ENCODE measurements around a stretch of chr2.

GRCh38 chr2:64502837-64503507, 21.2 kb upstream of the AFTPH start:
- PRO-cap = no peak
- RAMPAGE, long total RNA, 4 experiments = no peak in any of the 4 experiments

DNA sequence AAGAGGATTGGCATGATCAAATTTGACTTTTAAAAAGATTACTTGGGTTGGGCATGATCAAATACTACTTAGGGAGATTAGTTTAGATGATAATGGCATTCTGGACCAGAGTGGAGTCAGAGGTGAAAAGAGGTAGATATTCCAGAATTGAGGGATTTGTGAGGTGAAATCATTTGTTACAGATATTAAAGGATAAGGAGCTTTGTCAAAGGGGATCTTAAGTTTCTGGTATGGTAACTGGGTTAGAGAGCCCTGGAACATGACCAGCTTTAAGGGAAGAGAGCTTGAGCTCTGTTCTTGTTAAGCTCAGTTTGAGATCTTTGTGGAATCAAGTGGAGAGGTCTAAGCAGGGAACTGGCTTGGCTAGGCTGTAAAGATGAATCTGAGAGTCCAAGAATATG, 8.2 kb downstream of the AFTPH start:
- PRO-cap = no peak
- RAMPAGE, long total RNA, 4 experiments = no peak in any of the 4 experiments

GRCh38 chr2:64539251-64540105, 15.3 kb downstream of the AFTPH start:
- PRO-cap = no peak
- RAMPAGE, long total RNA, 4 experiments = no peak in any of the 4 experiments

DNA sequence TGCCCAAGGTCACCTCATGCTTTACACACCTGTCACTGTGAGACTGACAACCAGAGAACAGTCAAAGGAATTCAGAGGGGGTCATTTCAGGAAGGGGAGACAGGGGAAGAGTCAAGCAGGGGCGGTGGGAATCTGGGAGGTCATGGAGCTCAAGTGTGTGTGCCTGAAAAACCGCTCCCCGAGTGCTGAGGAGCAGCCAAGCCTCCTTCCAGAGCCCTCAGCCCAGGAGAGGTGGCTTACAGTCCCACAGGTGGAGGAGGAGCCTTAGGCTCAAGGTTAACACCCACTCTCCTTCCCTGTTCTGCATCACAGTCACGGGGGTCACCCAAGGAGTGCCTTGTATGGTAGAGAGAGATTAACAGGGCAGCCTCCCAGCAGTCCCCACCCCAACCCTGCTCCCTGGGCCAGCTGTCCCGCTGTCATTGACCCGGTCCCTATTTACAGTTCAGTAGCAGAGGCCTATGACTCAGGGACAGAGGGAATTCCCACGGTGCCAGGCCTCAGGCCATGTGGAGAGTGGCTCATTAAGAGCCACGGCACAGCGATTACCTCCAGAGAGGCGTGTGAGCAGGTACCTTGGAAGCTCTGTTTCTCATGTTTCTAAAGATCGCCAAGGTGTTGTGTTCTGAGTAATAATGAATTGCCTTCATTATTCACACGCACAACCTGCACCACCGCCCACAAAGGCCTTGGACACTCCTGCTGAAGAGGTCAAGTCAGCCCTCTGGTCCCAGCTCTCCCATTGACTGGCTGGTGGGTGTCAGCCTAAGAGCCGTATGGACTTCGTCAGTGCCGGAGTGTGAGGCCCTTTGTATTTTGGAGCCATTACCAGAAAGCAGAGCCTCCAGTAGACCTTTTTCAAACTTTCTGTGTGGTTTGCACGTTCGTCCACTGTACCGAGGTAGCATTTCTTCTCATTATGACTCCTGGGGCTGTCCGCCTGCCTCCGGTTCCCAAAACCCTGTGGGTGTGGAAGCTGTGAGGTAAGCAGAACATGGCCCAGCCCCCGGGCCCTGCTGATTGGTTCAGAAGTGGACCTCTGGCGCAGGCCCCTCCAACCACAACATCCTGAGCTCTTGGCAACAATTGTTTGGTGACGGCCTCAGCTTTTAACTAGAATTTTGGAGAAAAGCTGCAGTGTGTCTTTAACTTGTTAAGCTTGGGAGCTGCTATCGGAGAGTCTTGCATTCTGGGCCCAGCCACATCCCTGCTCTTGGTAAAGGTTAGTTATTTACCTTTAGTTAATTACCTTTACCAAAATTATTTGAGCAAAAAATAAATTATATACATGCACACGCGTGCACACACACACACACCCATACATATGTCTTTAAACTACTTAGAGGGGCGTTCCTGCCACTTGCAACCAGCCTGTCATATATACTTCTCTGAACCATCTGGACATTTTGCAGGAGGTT, 47.0 kb downstream of the SERTAD2 start:
- PRO-cap = no peak
- RAMPAGE, long total RNA, 4 experiments = no peak in any of the 4 experiments

DNA sequence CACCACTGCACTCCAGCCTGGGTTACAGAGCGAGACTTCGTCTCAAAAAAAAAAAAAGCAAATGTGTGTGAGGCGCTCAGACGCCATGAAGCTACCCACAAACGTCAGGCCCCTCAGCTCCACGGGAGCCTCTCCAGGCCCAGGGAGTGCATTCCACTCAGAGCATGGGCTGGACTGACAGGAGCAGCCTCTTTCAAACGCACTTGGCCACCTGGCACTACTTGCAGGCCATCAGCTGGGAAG, 26.9 kb downstream of the SERTAD2 start:
- PRO-cap = no peak
- RAMPAGE, long total RNA, 4 experiments = no peak in any of the 4 experiments

DNA sequence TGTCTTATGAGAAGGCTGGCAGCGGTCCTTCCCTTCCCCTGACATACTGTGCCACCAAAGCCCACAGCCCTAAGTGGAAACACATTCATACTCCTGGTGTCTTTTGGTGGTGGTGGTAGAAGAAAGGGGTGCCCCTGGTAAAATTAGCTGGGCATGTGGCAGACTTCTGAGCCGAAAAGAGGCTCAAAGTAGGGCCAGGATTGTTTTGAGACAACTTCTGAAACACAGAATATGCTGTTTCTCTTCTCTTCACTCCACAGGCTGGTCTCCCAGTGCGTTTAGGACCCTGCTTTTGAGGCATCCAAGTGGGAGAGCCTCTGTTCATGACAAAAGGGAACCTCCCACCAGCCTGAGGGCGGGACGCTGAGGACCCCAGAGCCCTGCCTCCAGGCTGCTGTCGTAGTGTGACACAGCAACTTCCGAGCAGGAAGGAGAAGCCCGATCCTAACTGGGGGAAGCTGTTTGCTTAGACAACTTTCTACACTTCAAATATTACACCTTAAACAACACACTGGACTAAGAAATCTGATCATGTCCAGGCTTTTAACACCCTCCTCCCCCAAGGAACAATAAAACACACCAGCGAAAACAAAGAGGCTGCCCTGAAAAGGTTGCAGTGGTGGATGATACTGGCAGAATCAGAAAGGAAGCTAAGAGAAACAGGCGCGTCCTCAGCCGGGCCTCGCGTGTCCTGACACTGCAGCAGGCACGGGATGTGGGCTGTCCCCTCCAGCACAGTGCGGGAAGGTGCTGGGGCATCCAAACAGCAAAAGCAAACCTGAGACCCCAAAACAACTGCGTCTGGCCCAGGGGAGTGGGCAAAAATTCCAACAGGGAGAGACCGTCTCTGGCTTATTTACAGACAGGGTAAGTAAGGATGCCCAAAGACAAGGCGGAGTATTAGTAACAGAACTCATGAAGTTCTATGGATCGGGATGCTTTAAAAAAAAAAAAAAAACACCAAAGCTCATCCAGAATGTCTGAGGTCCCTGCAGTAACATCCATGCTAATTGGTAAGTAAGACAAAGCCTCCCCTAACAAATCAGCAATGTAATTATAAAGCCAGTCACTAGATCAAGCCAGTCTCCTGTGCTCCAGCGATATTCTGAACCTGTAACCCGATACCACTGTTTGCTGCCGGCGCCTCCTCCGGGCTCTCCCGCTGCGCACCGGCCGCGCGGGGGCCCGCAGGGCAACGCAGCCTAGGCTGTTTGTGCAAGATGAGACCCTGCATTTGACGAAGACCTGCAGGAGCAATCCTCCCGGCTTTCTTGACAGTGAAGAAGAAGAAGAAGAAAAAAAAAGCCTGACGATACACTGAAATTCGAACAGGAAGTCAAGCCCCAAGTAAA, 9.1 kb downstream of the SERTAD2 start:
- PRO-cap = unidirectional peak, plus-strand start at position 426 of the sequence
- RAMPAGE, long total RNA, 4 experiments = start-site peak on the plus strand in 1 of 4 experiments, centred at position 411 of the sequence, 21 reads per replicate

- PRO-cap = no peak
- RAMPAGE, long total RNA, 4 experiments = no peak in any of the 4 experiments
Observed at GRCh38 chr2:64727046-64727803, 73.5 kb upstream of the SERTAD2 start.

GRCh38 chr2:64748652-64749083, 95.0 kb upstream of the SERTAD2 start:
- PRO-cap = no peak
- RAMPAGE, long total RNA, 4 experiments = no peak in any of the 4 experiments

GRCh38 chr2:64875966-64876812, 113.0 kb upstream of the SLC1A4 start:
- PRO-cap = no peak
- RAMPAGE, long total RNA, 4 experiments = no peak in any of the 4 experiments

DNA sequence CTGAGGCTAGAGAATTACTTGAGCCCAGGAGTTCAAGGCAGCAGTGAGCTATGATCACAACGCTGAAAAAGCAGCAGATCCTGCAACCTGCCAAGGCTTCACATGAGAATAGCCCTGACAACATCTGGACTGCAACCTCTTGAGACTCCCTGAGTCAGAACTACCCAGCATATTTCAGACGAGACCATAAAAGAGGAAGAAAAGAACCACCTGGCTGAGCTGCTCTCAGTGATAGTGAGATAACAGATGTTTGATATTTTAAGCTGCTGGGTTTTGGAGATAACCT, 74.1 kb upstream of the SLC1A4 start:
- PRO-cap = no peak
- RAMPAGE, long total RNA, 4 experiments = no peak in any of the 4 experiments

GRCh38 chr2:64988071-64988576, 1.1 kb upstream of the SLC1A4 start:
- PRO-cap = no peak
- RAMPAGE, long total RNA, 4 experiments = no peak in any of the 4 experiments

GRCh38 chr2:65026935-65027470, 29.2 kb upstream of the CEP68 start:
- PRO-cap = no peak
- RAMPAGE, long total RNA, 4 experiments = no peak in any of the 4 experiments

DNA sequence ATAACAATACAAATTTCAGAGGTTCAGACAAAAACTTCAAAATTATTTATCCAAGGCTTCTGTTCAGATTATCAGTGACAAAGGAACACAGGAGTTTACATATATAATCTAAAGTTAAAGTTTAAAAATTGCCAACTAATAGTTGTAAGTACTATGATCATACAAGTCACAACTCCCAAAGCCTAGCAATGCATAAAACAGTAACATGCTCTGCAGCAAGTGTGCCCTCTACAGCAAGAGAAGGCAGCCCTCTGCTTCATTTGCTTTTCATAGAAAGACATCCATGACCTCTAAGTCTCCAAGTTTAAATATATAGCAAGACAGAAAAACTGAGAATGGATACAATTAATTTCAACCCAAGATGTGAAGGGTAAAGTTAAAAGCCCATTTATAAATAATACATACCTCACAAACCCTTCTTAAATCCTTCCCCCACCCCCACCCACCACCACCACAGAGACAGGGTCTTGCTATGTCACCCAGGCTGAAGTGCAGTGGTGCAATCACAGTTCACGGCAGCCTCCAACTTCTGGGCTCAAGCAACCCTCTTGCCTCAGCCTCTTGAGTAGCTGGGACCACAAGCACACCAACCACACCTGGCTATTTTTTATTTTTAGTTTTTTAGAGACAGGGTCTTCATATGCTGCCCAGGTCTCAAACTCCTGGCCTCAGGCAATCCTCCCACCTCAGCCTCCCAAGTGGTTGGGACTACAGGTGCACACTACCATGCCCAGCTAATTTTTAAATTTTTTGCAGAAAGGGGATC, 13.1 kb downstream of the RAB1A start:
- PRO-cap = no peak
- RAMPAGE, long total RNA, 4 experiments = no peak in any of the 4 experiments

GRCh38 chr2:65270358-65271007, 42.9 kb downstream of the ACTR2 start:
- PRO-cap = no peak
- RAMPAGE, long total RNA, 4 experiments = no peak in any of the 4 experiments

DNA sequence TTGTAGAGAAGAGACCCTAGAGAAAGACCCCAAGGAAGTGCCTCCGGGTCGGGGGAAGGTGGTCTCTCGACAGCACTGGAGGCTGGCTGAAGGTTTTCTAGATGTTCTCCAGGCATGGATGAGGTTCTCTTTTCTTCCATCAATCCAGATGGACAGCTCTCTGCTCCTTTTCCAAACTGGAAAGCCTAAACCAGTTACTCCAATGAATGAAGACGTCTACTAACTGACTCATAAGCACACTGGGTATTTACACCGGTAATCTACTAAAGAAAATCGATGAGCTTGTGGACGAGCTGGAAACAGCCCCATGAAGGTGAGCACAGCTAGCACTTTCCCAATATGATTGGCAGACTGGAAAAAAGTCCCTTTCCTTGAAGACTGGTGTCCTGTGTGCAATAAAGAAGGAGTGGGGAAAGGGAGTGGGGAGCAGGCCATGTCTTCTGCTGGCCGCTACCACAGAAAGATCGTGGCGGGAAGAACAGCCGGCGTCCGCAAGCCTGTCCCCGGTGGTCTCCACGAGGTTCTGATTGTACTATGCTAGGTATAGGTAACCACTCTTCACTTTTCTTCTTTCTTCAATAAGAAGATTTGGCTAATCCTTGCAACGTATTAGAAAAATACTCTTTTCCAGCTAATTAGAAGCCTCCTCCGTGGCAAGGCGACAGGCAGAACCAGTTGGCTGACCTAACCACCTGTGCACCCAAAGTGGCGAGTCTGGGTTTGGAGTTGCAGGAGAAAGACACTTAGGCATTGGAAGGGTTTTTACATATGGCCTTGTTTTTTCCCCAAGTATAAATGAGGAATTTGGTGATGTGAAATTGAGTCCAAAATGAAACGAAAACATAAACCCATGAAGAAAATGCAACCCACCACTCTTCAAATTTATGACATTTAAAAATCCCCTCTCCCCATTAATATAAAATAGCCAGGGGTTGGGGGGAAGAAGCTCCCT, 84.2 kb downstream of the ACTR2 start:
- PRO-cap = no peak
- RAMPAGE, long total RNA, 4 experiments = no peak in any of the 4 experiments

- PRO-cap = no peak
- RAMPAGE, long total RNA, 4 experiments = no peak in any of the 4 experiments
Observed at GRCh38 chr2:65374523-65374912, 57.9 kb downstream of the SPRED2 start.

- PRO-cap = no peak
- RAMPAGE, long total RNA, 4 experiments = no peak in any of the 4 experiments
Observed at GRCh38 chr2:65639381-65639860, 207.0 kb upstream of the SPRED2 start.

- PRO-cap = no peak
- RAMPAGE, long total RNA, 4 experiments = no peak in any of the 4 experiments
Observed at GRCh38 chr2:66007103-66007318, 427.9 kb upstream of the MEIS1 start.

DNA sequence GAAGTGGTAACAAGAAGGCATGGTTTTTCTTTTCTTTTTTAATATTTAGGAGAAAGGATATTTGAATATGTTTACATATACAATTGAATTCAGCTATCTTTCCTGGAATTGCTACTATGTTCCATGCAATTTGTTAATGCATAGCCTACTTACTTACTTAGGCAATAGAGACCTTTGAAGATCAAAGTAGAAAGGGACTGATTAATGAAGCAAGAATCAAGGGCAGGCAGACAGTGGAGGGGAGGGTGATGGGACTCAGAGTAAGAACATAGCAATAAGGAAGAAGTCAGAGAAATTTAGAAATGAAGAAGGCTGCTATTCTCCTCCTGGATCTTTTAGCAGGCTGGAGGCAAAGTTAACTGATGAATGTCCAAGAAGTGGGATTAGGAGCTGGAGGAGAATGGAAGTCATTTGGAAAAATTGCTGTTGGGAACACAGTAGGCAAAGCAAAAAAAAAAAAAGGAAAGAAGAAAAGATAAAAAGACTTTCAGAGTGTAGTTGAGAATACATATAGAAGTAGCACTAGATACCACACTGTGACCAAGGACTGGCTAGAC, 94.9 kb downstream of the MEIS1 start:
- PRO-cap = no peak
- RAMPAGE, long total RNA, 4 experiments = no peak in any of the 4 experiments

- PRO-cap = no peak
- RAMPAGE, long total RNA, 4 experiments = no peak in any of the 4 experiments
Observed at GRCh38 chr2:66576357-66576802, 141.5 kb downstream of the MEIS1 start.

Measured in omental fat pad (tissue), 4 donors.